Colonic mucosa (tissue), 1 donor: Measurements from ENCODE around the gene MICAL2.

DNA sequence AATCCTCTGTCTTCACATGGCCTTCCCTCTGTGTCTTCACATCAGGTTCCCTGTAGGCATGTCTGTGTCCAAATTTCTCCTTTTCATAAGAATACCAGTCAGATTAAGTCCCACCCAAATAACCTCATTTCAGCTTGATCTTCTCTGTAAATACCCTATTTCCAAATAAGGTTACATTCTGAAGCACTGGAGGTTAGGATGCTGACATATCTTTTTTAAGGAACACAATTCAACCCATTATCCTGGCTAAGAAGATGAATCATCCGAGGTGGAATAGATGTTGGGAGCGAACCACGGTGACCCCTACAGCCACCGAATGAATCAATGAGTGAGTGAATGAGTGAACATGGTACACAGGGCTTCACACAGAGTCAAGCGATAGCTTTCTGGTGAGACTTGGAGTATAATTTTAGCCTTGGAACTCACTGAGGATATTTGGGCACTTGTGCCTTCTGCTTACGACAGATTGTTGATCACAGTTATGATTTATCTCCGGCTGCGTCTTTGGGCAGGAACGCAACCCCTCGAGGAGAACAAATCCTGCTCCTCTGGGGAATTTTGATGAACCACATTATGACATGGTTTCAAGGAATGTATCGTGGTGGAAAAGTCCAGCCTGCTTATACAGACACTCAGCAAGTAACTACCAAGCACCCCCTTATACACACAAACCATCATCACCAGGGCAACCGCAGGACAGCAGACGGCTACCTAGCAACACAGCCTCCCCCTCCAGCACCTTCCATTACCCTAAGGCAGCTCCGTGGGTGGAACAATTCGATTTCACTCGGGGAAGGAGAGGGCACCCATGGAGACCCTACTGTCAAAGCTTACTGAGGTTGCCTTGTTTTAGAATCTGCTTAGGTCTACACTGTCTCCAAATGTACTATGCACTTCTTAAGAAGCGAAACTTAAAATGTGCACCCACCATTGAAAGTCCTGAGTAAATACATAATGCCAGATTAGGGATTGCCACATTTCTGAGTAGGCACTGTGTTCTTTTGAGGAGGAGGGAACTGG lies 34.0 kb upstream of the MICAL2 start:
- PRO-cap, result unidirectional peak, plus-strand start at position 786 of the sequence

- PRO-cap, result unidirectional peak, plus-strand start at chr11:12090261
Measured at GRCh38 chr11:12089950-12090405, 20.4 kb upstream of the MICAL2 start.

DNA sequence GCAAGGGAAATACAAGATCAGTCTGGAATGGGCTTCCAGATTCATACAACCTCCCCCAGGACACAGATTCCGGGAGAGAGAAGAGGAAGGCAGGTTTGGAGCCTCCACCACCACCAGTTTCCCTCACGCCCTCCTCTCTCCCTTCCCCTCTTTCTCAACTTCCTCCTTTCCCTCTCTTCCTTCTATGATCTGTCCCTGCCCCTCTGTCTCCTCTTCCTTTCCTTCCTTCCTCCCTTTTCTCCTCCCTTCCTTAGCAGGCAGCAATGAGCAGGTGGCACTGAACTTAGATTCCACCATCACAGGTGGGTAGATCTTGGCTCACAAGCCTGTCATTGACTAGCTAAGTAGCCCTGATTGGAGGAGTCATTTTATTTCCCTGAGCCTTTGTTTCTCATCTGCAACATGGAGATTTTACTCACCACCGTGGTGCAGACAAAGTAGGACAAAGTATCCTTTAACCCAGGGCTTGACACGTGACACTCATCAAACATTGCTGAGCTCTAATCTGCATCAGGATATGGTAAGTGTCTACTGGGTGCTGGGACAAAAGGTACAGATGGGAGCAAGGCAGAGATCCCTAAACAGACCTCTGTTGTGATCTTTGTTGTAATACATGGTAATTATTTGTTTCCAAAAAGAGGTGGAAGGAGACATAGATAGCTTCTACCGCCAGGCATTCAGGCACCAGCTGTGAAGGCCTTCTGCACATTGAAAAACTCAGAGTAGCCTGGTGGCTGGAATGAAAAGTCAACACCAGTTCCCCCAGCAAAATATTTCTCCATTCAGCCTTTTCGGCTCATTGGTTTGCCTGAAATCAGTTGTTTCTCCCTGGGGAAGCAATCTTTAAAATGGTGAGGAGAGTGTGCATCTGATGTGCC lies 18.5 kb upstream of the MICAL2 start:
- PRO-cap, result bidirectional peak, plus-strand start at position 518 of the sequence, minus-strand start at position 444 of the sequence

- PRO-cap, result bidirectional peak, plus-strand start at chr11:12100715, minus-strand start at chr11:12100547
Measured at GRCh38 chr11:12100277-12100820, 10.0 kb upstream of the MICAL2 start.

GRCh38 chr11:12110505-12111456 lies at the start of gene MICAL2:
TSS of gene MICAL2 (plus strand) at chr11:12110590.
- PRO-cap, result bidirectional peak, plus-strand start at chr11:12110602, minus-strand start at chr11:12110311; bidirectional peak, plus-strand start at chr11:12111231, minus-strand start at chr11:12111158

- PRO-cap, result bidirectional peak, plus-strand start at chr11:12119788, minus-strand start at chr11:12119602
Measured at GRCh38 chr11:12119367-12119886, 9.0 kb downstream of the MICAL2 start.

DNA sequence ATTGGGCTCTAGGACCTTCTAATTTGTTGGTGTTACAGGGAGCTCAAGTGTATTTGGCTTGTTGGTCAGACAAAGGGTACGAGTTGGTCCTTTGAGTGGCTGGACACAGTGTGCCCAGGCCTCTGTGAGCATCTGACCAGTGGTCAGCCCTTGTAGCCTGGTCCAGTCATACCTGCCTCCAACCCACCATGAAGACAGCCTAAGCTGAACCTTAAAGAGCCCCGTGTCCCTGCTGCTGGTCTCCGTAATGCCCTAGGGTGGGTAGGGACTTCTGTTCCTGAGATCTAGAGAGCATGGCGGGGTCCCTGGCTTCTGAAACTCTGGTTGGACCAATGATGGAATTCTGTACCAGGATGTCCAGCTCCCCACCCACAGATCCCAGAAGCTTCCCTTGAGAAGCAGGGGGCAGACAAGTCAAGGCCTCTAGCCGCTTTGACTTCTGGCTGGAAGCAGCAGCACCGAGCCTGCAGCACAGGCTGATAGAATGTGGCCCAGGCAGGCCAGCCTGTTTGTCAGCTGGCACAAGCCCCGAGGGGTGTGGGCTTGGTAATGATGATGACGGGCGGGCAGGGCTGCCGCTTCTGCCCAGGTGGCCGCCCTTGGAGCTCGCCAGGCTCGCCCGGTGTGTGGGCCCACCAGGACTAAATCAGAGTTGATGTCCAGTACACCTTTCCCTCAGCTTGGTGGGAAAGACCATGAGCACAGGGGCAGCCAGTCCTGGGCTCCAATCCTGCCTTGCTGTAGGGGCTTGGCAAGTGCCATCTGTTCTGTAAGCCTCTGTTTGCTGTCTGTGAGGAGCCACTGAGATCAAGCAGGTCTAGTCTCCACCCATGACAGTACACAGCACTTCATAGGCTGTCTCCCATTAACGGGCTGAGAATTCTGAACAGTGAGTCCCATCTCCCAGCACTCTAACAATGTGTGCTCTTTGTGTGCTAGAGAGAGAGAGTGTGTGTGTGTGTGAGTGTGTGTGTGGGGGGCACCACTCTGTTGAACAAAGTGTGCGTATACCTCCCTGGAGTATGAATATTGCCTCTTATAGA lies 26.6 kb downstream of the MICAL2 start:
- PRO-cap, result unidirectional peak, minus-strand start at position 779 of the sequence

- PRO-cap, result no peak
Measured at GRCh38 chr11:12161197-12161812, 50.9 kb downstream of the MICAL2 start.

GRCh38 chr11:12167748-12168310 lies 57.4 kb downstream of the MICAL2 start:
- PRO-cap, result no peak

- PRO-cap, result no peak
Measured at GRCh38 chr11:12217042-12217692, 106.8 kb downstream of the MICAL2 start.

- PRO-cap, result no peak
Measured at GRCh38 chr11:12220091-12220892, 109.9 kb downstream of the MICAL2 start.

- PRO-cap, result unidirectional peak, plus-strand start at chr11:12248766
Measured at GRCh38 chr11:12248330-12248869, 129.0 kb upstream of the PARVA start.

DNA sequence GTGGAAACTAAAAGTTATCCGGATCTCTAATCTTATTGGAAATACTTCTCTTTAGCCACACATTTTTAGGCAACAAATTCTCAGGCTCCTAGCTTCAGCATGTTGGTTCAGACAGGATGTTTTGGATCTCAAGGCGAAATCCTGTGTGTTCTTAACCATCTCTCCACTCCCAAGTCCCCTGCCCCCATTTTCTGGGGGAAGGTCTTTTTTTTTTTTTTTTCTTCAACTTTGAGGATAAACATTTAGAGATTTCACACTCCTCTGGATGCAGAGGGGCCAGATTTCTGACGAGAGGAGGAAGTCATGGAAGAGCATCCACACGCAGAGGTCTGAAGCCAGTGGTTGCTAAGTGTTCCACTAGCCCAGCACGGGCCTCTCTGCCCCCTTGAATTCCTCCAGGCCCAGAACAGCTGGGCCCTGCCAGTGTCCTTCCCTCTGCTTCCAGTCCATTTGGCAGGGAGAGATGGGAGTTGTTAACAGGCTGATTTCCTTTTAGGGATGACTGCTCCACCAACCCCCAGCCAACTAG lies 20.3 kb downstream of the PARVA start:
- PRO-cap, result no peak

DNA sequence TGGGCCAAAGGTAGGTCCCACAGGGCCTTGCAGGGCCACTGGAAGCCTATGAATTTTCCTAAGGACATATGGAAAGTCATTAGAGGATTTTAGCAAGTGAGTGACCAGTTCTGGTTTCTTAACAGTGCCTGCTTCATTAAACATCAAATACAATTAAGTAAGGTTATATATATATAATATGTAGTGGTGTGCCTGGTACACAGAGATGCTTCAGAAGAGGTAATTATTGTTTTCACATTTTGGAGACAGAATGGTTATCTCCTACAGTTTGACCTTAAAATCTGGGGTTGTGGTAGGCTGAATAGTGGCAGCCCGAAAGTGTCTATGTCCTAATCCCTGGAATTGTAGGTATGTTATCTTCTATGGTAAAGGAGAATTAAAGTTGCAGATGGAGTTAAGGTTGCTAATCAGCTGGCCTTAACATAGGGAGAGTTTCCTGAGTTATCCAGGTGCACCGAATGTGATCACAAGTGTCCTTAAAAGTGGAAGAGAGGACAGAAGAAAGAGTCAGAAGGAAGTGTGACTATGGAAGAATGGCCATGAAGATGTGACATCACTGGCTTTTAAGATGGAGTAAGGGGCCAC lies 31.8 kb downstream of the PARVA start:
- PRO-cap, result no peak

- PRO-cap, result no peak
Measured at GRCh38 chr11:12409992-12410800, 32.8 kb downstream of the PARVA start.

- PRO-cap, result no peak
Measured at GRCh38 chr11:12764111-12765106, 90.2 kb downstream of the TEAD1 start.

DNA sequence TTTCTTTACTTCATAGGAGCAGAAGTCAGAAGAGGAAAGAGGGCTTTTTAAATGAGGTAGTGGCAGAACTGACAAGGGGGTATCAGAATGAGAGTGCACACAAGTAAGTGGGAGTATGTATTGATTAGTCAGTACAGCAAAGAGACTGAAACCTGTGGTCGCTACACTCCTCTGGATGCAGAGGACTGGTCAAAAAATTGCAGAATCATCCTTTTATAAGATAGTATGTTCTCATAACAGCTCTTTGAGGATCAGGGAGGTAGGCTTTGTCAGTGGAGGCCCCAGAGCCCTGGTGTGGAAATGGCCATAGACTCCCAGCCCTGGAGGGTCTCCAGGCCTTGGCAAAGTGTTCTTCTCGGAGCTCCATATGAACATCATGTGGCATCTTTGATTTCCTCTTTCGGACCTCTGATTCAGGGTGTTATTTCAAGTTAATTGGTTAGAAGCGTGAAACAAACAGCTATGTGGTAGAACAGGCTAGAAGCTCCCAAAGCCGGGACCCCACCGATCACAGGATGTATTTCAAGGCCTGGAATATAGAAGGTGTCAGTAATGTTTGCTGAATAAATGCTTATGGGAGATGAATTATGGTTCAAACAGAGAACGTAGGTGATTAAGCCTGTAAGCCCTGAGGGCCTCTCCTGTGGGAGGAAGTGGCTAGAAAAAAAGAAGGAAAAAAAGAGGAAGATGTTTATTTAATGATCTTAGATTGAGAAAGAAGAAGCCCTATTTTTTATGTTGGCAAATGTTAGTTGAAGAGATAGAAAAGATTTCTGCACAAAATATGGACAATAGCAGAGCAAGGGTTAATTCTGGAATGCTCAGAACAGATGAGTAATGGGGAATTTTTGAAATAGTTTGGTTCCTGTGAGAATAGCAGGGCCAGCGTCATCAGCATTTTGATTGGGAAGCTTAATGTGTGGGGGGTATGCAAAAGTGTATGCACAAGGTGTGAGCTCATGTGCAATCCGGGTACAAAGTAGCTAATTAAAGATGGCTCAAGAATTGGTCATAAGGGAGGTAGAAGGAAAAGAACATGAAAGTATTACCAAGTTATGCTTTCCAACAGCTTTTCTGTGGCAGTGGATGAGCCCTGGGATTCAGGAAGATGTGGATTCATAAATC lies 95.5 kb downstream of the TEAD1 start:
- PRO-cap, result no peak

GRCh38 chr11:12785719-12786724 lies 111.8 kb downstream of the TEAD1 start:
- PRO-cap, result no peak

- PRO-cap, result no peak
Measured at GRCh38 chr11:12829495-12830652, 155.7 kb downstream of the TEAD1 start.

DNA sequence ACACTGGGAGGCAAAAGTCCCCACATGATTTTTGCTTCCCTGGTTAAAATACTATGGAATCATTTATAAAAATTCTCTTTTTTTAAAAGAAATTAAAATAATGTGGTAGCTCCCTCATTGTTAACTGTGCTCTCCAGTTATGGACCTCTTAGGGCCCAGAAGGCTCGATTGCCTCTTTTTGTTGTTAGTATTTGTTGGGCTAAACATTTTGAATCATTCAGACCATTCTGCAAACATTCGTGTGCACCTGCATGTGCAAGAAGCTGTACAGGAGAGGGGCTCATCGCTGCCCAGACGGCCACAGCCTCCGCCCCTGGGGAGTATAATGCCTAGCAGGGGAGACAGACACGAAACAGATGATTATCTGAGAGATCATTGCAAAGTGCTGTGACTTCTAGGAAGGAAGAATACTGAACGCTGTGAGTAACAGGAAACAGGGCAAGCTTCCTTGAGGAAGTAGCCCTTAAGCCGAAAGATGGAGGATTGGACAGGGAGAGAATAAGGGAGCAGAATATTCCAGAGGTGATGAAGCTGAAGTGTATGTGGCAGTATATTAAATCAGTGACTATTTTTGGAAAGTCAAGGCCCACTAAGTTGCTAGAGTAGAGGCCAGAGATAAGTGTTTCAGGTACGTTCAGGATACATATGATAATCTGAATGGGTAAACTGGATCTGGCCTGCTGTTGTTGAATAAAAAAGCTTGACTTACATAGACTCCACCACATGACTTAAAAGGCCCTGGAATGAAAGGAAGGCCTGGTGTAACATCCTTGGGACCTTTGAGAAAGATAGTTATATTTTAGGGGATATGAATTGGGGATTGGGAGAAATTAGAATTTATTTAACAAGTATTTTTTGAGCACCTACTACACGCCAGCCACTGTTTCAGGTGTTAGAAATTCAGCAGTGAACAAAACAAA lies 123.2 kb upstream of the RASSF10 start:
- PRO-cap, result no peak